Ileum (tissue), 1 donor: ENCODE measurements around a stretch of chr6.

DNA sequence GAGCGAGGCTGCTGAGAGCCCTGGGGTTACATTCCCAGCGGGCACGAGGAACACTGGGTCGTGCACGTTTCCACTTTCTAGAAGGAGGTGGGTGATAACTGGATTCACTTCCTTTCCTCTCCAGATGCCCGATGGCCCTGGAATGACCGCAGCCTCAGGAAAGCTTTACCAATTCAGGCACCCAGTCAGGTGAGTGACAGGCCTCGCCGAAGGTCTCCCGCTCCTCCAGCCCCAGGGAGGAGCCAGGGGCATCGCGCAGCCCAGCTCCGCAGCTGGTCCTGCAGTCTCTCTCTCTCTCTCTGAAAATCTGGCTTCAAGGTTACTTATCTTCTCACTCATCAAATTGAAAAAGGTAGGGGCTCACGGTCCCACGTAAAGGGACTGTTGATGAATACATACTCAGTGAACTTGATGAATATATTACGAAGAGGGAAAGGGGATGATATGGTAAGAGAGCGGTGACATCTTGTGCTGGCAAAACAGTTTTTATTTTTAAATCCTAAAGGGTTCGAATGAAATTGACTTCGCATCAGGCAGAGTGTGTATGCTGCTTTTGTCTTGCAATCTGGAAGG is 899 bp downstream of the RIPPLY2 start:
- PRO-cap, result no peak

DNA sequence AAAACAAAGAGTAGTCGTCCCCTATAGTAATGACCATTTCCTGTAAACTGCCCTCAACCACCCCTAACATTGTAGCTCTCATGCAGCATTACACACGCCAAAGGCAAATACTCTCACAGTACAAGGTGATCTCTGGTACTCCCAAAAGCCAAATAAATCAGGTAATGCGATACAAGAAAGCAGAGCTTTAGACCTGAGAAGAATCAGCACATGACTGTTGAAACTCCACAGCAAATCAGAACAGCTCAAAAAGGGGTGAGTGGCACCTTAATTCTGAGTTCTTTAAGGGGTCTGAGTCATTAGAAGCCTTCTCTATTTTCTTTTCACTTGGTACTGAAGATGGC is 57.1 kb upstream of the MRAP2 start:
- PRO-cap, result no peak

DNA sequence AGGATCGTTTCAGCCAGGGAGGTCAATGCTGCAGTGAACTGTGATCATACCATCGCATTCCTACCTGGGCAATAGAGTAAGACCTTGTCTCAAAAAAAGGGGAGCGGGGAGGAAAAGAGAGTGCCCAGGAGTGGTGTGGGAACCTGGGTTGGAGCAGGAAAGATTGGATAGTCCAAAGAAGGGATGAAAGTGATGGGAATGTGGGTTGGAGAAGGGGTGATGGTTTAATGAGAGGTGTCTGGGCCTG is 18.0 kb downstream of the MRAP2 start:
- PRO-cap, result no peak

- PRO-cap, result no peak
These were observed 4.2 kb upstream of the TBX18 start for GRCh38 chr6:84768263-84769328.

DNA sequence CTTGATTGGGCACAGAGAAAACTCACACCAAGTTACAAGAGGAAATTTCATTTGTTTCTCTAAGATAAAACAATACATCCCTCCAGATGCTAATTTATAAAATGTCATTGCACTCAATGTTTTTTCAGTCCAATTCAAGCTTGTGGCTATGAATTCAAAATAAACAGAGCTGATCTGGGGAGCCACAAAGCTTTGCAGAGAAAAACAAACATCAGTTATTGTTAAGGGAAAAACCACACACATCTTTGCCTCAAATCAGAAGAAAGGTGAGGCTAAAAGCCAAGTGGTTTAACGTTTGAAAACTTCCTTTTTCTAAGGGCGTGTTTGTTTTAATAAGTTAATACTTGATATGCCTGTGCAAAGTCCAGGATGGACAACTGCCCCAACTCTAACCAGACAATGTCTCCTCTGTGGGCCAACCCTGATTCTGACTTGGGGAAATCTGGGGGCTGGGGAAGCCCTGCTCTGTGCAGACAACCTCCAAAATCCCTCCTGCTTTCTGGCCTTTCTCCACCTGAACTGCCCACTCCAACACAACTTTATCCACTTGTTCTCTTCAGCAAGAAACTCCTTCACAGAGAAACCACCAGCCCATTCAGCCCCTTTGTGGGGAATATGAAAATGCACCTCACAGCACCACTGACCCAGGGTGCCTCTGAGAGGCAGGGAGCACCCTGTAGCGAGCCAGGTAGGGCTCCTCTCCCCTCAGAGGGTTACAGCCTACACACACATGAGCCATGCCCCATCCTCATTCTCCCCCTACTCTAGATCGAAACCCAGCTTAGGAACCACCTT is 44.5 kb upstream of the NT5E start:
- PRO-cap, result unidirectional peak, plus-strand start at position 430 of the sequence

- PRO-cap, result no peak
These were observed 368 bp upstream of the NT5E start for GRCh38 chr6:85449654-85449775.

DNA sequence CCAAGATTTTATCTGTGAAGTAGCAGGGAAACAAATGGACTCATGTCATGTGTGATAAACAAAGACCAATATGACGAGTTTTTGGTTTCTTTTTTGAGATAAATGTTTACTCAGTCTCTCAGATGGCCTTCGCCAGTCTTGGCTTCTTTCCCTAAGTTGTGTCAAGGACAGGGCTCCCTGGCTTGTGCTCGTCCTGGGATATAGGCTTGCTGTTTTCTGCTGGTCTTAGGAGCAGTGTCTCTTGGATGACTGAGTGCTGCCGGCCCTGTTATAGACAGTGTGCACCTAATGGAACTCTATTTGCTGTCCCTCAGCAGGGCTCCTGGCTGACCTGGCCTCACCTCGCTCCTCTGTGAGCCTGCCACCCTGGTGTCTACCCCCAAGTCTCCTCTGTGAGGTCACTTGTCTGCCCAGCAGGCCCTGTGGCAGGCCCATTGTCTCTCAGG is 324.2 kb upstream of the SYNCRIP start:
- PRO-cap, result no peak

DNA sequence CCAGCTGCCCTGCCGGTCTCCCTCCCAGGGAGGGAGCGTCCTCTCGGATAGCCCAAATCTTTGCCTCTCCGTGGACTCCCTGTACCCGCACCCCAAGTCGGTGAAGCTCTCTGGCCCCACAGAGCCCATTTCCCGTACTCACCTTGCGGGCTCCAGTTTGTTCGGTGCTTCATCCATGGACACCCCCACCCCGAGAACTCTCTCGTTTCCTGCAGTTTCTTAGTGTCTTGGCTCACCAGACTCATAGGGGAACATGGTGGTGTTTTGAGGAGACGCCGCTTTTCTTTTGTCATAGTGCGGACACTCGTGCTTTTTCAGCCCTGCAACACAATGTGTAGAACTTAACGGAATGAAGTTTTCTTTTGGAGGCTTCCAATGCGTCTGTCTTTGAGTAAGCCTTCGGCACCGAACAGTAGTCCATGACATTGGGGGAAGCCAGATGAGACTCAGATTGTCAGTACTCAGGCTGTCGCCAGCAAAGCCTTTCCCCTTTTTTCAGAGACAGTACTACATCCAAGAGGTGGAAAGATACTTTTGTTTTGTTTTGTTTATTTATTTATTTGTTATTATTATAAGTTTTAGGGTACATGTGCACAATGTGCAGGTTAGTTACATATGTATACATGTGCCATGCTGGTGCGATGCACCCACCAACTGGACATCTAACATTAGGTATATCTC is 476 bp downstream of the SMIM8 start:
- PRO-cap, result no peak

GRCh38 chr6:87732240-87732756 is 30.3 kb upstream of the AKIRIN2 start:
- PRO-cap, result unidirectional peak, minus-strand start at chr6:87732509

GRCh38 chr6:88120376-88120792 is 45.8 kb downstream of the CNR1 start:
- PRO-cap, result no peak

DNA sequence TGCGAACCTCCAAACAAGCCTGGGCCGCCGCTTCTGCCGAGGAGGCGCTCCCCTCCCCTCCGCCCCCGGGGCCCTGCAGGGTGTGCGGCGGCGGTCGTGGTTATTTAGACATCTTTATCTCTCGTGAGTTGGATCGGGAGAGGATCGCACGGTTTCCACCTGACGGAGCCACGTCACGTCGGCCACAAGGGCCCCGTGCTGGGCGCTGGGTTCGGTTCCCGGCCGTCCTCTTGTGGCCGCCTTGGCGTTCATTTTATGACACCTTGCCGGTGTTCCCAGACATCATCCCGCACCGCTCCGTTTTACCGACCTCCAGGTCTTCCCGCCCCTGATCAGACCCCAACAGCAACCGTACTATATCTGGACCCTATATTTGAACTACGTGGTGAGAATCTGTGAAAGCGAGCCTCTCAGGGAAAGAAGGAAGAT is 1.3 kb upstream of the CNR1 start:
- PRO-cap, result no peak

GRCh38 chr6:89022820-89023261 is 57.7 kb upstream of the PNRC1 start:
- PRO-cap, result no peak

GRCh38 chr6:89081277-89082354 is 1.1 kb downstream of the PNRC1 start:
- PRO-cap, result bidirectional peak, plus-strand start at chr6:89081907, minus-strand start at chr6:89081597

- PRO-cap, result no peak
These were observed 14.8 kb downstream of the PM20D2 start for GRCh38 chr6:89160370-89161248.

GRCh38 chr6:89164026-89164733 is 18.3 kb downstream of the PM20D2 start:
- PRO-cap, result no peak

- PRO-cap, result no peak
These were observed 17.3 kb downstream of the GABRR2 start for GRCh38 chr6:89297776-89298153.

DNA sequence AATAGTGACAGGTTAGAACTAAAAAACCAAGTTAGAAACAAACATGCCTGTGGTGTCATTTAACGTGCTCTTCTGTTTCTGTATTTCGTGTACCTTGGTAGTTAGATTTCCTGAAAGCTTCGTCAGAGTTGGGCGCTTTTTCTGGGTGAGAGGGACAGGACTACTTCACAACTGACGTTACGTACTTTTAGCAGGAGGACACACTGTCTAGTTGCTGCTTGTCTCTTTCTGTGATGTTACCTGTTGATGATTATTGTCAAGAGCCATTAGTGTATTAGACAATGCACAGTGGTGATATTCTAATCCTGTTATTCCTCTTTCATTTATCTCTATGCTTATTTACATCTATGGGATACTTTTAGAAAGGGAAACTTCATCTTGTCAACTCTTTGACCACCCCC is 96.4 kb downstream of the LYRM2 start:
- PRO-cap, result no peak

DNA sequence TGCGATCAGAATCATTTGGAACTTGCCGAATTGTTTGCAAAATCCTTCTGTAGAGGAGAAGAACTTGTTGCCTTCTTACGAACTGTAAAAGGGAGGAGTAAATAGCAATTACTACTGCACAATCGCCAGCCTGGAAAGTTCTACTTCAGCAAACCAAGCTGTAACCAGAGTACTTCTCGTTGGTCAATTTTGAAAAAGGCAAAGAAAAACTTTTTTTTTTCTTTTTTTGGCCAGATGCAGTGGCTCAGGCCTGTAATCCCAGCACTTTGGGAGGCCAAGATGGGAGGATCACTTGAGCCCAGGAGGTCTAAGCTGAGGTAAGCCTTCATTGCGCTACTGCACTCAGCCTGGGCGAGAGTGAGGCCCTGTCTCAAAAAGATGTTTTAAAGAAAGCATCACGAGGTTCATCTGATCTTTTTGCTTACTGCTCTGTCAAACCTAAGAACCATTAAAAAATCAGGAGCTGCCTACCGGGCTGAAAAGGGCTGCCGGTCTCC is 698 bp downstream of the LYRM2 start:
- PRO-cap, result no peak

DNA sequence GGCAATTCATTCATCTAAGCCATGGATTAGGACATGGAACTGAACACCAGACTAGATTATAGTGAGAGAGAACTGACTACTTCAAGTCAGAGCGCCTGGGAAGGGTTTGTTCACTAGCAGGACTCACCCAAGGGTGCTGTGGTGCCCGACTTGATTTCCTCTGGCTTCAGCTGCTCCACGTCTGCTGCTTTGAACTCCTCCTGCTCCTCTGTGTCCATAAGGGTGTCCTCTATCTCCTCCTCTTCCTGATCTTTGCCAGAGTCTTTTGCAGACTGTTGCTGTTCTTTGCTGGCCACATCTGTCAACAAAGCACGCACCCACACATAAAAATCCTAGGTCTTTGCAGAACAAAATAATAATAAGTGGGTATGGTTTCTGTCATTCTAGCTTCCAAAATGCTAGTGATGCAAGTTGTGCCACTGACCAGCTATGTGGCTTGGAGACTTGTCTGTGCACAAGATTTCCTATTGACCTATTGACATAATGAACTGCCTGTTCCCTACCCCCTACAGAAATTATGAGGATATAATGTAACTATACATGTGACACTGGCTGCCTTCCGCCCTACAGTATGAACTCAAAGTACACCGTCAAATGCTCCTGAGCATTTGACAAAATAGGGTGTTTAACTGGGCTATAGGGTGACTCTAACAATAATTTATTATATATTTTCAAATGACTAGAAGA is 15.6 kb upstream of the LYRM2 start:
- PRO-cap, result no peak

DNA sequence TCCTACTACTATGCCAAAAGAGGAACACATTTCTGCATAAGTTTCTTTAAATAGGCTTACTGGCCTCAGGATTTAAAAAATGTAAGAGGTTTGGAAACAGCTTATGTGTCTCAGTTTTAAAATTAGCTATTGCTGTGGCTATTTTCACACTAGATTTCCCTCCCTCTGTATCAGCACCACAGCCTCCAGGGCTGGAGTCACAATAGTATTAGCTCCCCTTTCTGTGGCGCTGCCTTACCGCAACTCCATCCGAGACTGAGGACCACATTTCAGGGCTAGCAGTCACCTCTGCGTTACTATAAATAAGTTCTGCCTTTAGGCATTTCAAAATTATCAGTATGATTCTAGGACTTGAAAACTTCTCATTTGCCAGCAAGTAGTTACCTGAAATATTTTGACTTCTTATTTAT is 105.7 kb downstream of the GJA10 start:
- PRO-cap, result no peak